Measurements from ENCODE around the gene SCYL3.

- RRBS, 2 experiments = no CpG with 5 or more reads among the region's 5 CpGs
Observed at GRCh38 chr1:169465619-169466148, 20.1 kb downstream of the SLC19A2 start.

DNA sequence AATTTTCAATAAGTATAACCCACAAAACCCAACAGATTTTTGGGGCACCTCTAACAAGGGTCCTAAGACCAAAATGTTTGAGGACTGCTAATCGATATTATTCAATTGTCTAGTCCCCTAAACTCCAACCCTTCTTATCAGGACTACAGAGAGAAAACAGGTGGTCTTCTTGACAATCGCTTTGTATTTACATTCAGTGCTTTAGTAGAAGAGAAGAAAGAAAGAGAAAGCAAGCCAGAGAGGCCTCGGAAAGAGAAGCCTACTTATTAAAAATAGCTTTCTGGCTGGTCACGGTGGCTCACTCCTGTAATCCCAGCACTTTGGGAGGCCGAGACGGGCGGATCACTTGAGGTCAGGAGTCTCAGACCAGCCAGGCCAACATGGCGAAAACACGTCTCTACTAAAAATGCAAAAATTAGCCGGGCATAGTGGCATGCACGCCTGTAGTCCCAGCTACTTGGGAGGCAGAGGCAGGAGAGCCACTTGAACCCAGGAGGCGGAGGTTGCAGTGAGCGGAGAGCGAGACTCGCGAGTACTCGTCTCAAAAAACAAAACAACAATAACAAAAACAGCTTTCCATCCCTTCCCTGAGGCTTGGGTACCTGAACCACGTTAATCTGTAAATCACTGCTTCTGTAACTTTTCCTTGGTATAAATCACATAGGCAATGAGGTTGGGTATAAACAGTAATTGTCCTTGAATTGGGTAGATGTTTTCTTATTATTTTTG, 1.8 kb upstream of the SLC19A2 start:
- RRBS, 2 experiments = no CpG with 5 or more reads among the region's 18 CpGs

- RRBS, 2 experiments = no CpG with 5 or more reads among the region's 4 CpGs
Observed at GRCh38 chr1:169529113-169529749, 43.5 kb upstream of the SLC19A2 start.

DNA sequence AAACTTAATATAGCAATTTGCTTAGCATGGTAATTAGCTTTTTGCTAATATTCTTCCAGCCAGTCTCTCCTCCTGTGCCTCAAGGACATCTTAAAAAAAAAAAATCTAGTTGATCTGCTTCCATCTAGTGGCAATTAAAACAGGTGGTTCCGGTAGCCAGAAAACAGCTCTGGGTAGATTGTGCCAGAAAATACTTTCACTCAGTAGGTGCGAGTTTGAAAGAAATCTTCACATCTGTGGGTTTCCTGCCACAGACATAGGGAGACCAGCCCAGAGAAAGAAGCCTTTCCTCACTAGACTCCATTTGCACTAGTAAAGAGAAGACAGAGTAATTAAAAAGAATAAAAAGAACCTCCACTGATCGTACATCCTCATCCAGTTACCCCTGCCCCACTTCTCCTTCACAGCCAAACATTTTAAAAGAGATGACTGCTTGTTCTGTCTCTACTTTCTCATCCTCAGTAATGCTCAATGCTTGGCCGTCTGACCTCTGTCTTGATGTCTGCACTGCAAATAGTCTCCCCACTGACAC, 17.0 kb downstream of the SELL start:
- RRBS, 2 experiments = no CpG with 5 or more reads among the region's 4 CpGs

- RRBS, 2 experiments = no CpG with 5 or more reads among the region's 5 CpGs
Observed at GRCh38 chr1:169712008-169712439, 604 bp upstream of the SELL start.

DNA sequence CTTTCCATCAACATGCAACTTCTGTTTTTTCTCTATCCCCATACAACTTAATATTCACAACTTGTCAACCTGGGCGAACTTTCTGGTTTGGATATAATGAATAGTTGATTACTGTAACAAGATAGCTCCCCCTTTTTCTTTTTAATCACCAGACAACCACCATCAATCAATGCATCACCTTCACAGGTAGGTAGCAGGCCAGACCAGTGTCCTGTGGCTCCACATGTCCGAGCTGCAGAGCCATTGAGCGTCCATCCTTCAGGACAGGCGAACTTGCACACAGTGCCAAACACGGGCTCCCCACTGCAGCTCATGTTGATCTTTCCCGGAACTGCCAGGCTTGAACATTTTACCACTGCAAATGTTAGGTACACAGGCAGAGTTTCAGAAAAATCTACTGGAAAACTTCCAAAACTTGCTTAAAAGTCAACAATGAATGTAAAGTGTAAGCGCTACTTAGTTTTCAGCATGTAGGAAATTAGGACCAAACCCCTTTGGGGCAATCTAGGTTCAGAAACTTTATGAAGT, 6.6 kb downstream of the SELE start:
- RRBS, 2 experiments = no CpG with 5 or more reads among the region's 7 CpGs

- RRBS, 2 experiments = 2% methylated on average over 20 to 23 of the region's 85 CpGs
Observed at GRCh38 chr1:169893163-169894100, at the start of gene SCYL3. Gene SCYL3, minus strand, starts transcription at chr1:169893896.

DNA sequence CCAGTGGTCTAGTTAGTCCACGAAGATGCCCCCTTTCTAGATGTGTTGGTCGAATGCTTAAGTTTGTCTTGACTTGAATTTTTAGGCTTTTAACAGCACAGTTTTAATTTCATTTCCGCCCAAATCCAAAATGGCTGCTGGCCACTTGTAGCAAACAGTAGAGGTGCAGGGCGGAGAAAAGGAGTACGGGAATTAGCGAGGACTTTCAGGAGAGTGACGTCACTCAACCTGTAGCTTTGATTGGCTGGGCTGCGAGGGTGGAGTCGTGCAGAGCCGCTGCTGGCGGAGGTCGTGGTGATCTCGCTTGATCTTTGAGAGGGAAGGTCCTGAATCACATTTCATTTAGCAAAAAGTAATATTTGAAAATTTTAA, 391 bp upstream of the SCYL3 start:
- RRBS, 2 experiments = no CpG with 5 or more reads among the region's 13 CpGs

DNA sequence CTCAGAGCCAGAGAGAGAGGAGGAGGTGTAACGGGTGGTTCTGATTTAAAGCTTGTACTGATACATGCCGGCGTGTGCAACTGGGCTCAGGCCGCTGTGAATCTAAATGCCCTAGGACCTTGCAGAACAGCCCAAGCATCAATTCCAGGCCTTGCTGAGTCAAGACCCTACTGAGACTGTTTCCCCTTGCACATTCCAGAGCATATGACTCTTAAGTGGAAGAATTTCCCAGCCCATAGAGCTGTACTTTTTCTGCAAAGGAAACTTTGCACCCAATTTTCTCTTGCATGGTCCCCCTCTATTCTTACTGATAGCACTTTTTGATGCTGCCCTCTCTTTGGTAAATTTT, 163.9 kb downstream of the NTMT2 start:
- RRBS, 2 experiments = no CpG with 5 or more reads among the region's 4 CpGs

DNA sequence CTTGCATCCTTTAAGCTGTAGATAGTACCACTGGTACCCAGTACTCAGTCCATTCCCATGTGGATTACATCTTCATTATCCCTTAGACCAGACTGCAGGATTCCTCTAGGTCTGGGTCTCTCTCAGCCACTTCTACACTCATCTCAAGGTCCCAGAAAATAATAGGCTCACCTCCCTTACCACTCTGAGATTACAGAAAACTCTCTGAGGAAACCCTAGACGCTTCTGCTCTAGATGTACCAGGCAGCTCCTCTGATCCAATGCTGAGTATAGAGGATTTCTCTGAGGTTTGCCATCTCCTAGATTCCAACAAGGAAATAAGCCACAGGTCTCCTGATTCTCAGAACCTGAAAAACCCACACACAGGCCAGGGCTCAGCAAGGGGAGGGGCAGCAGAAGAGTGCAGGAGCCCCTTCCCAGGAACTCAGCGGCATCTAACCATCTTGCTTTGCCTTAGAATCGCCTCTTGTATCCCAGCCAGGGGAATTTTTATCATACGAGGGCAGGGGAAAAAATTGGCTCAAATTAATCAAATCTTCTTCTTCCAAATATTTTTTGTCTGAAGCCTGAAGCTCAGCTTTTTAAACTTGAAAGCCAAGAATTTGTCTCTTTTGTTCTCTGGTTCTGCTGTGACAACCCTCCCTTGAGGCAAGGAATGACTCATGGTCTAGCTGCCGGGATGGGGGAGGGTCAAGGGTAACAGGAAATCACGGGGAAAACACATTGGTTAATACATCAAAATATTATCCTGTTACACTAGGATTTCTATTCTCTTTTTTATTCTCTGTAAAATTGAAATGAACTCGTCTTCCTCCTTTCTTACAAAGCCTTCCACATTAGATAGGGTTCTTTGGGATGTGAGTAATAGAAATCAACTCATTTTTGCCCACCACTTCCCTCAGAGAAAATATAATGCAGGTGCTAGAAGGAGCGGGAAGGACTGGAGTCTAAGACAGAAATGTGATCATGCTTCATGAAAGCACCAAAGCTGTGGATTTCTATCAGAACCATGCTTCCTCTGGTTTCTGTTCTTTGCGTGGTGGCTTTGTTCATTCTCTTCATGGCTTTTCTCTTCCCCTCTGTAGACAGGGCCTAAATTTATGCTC, 30.9 kb downstream of the GORAB start:
- RRBS, 2 experiments = no CpG with 5 or more reads among the region's 9 CpGs

DNA sequence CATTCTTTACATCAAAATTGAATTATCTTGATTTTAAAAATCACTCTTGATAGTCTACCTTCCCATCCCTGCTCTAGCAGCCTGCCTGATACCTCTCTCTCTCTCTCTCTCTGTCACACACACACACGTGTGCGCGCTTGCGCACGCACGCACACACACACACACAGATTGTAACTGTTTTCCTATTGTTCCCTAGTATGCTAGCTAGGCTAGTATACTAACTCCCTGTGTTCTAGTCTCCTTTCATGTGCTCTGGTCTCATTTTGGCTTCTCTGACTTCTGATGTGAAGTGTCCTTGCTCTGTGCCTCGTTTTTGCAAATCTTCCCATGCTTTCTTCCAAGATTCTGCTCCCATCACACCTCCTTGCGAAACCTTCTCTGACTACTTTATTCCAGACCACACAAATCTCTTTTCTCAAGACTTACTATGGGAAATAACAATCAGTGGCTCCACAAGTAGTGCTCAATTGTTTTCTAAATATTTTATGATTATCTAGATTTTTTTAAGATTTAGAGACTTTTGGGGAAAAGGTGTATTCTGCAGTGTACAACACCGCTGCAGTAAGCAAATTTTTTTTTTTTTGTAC, 10.3 kb downstream of the PRRX1 start:
- RRBS, 2 experiments = no CpG with 5 or more reads among the region's 9 CpGs

DNA sequence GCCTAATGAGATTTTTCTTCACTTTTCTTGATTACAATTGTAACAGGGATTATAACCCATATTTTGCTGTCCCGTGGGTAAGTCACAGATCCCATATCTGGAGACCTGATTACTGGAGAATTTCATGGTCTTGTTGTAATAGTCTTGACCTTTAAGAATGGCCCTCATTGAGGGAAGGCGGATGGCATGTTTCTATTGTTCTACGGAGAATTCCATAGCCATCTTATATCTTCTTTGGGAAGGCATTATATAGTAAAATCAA, 61.9 kb downstream of the PRRX1 start:
- RRBS, 2 experiments = no CpG with 5 or more reads among the region's 3 CpGs

DNA sequence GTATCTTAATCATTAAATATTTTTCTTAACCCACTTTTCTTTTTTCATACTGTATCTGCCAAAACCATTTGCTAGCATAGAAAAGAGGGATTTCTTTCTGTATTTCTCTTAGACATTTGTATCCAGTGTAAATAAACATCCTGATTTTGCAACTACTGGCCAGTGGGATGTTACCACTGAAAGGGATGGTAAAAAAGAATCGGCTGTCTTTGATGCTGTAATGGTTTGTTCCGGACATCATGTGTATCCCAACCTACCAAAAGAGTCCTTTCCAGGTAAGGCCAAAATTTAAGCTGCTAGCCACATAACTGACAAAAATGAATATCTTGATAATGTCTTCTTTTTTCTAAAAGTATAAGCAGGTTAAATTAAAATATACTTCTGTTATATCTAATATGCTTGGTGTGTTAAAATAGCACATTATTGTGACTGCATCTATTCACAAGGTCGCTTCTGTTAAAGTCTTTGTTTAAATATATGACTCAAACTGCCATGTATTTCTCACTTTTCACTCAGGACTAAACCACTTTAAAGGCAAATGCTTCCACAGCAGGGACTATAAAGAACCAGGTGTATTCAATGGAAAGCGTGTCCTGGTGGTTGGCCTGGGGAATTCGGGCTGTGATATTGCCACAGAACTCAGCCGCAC, 17.0 kb downstream of the FMO3 start:
- RRBS, 2 experiments = no CpG with 5 or more reads among the region's 6 CpGs

DNA sequence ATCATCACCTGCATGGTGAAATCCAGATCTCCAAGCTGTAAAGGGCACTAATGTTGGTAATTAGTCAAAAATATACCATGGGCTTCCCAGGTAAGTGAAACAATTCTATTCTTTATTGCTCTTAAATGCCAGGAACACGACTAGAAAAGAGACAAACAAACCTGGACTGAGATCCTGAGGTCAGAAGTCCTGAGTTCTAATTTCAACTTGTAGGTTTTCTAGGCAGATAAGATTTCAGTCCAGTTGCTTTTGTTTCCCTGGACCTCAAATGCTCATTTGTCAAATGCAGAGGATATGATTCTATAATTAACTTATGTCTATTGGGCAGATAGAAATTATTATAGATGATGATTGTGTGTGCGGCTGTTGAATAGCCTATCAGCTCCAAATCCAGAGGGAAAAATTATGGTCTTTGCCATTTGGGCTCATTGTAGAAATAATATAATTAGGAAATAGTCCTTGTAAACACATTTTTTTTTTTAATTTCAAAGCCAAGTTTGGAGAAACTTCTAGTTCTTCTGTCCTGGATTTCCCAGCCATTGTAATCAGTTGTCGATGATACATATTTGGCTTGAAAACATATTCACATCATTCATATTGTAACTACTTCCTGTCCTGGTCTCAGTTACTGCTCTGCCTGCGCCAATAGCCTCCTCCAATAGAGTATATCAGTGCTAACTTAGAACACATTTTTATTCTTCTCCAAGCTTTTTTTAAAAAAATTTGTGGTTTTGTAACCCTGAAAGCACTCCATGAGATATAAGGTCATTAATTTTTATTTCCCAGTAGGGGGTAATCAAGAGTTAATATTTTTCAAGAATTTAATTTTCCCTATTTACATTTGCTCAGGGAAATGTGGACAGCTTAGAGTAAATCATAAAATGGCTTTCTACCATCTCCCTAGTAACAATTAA, 46.3 kb upstream of the FMO2 start:
- RRBS, 2 experiments = no CpG with 5 or more reads among the region's 4 CpGs

DNA sequence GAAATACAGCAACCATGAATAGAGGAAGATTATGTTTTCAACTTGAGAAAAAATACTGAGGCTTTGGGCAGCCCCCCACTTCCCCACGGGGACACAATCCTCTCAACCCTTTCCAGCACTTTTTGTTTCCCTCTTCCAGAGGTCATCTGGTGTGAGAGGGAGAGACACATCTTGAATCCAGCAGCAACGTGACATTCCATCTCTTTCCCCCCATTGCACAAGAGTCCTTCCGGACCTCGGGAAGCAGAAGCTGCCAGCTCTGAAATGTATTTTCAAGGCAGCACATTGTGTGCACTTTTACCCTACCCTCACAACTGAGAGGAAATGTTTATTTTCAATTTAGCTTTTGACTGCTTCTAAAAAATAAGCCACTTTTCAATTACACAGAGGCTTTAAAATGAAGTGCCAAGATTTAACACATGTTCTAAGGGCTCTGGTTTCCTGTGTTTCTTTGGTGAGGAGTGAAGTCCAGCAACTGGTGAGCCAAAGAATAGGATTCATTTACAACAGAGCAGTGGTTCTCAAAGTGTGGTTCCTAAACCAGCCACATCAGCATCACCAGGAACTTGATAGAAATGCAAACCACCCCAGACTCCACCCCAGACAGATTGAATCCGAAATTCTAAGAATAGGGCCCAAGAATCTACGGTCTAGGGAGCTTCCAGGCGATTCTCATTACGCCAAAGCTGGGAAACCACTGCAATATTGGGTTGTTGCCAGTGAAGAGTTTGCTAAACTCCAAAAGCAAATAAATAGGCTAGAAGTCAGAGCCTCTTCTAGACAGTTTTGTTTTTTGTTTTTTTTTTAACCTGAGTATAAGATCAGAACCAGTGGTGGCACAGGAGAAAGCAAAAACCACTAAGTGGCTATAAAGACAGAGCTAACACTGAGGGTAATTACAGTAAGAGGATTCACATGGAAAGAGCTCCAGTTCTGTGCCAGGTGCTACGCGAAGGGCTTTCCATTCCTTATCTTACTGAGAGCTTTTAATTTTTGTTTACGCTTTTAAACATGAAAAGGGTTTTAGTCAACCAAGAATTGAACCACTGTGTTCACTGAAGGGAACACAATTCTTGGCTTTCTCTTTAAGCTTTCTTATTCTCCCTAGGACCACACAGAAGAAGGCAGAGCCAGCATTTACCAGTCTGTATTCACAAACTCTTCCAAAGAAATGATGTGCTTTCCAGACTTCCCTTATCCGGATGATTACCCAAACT, 42.6 kb upstream of the FMO2 start:
- RRBS, 2 experiments = no CpG with 5 or more reads among the region's 12 CpGs

- RRBS, 2 experiments = no CpG with 5 or more reads among the region's 4 CpGs
Observed at GRCh38 chr1:171321581-171322206, 7.7 kb downstream of the FMO4 start.

GRCh38 chr1:171511885-171512416, 26.6 kb downstream of the PRRC2C start:
- RRBS, 2 experiments = no CpG with 5 or more reads among the region's 4 CpGs

DNA sequence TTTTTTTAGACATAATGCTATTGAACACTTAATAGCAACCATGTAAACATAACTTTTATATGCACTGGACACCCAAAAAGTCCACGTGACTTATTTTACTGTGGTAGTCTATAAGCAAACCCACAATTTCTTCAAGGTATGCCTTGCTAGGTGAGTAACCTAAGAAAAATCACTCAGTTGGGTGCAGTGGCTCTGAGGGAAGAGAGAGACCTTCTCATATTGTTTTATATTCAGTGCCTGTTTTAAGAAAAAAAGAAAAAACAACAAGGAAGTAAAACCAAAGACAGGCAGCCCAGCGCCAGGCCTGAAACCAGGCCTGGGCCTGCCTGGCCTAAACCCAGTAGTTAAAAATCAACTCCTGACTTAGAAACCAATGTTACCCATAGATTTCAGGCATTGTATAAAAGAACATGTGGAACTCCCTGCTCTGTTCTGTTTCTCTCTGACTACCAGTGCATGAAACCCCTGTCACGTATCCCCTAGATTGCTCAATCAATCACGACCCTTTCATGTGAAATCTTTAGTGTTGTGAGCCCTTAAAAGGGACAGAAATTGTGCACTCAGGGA, 21.7 kb upstream of the MYOCOS start:
- RRBS, 2 experiments = no CpG with 5 or more reads among the region's 4 CpGs

All from bronchial epithelial cell (primary cell).